ENCODE measurements around the gene SPATA19.

DNA sequence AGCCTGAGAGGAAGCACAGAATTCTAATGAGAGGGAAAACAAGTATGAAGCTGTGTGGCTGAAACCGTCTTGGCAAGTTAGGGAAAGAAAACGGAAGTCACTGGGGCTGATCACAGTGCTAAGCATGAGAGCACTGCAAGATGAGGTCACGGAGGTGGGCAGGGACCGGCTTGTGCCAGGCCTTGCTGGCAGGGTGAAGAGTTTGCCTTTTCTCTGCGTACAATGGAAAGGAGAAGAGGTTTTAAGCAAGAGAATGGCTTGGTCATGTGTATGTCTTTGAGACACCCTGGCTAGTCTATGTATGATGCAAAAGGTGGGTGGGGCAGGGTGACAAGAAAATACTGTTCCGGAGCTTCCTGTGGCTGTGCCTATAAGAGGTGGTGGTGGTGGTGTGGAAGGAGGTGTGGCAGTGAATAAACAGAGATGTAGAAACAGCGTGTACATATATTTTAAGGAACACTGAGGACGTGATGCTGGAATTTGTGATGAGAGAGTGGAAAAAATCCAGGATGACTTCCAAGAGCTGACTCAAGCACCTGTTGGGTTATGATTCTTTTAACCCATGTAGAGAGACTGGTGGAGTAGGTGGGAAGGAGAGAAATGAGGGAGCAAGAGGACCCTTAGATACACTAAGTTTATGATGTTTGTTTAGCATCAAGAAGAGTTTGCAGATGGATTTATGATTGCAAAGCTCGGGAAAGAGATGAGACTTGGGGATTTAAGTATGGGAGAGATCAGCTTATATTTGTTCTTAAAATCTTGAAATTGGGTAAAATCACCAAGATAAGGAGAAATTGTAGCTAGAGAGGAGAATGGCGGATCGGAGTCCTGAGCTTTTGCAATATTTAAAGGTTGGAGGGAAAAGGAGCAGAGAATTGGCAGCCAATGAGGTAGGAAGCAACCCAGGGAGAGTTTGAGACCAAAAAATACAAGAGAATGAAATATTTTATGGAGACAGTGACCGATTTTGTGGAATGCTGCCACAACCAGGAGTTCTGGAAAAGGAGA lies 568.2 kb downstream of the NTM start:
- PRO-cap, 4 experiments: no peak in any of the 4 experiments
- RAMPAGE, long total RNA, 2 experiments: no peak in any of the 2 experiments
- RRBS: no CpG with 5 or more reads among the region's 12 CpGs

GRCh38 chr11:132718959-132719665 lies 813.2 kb downstream of the OPCML start:
- PRO-cap, 4 experiments: no peak in any of the 4 experiments
- RAMPAGE, long total RNA, 2 experiments: no peak in any of the 2 experiments
- RRBS: no CpG with 5 or more reads among the region's 21 CpGs

DNA sequence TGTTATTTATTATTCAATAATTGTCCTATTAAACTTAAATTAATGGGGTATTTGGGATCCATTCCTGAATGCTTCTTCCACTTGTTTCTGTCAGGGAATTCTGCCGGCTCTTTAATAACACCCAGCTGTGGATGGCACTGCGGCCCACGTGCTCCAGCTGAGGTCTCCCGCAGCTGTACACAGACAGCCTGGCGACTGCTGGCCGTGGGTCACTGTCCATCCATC lies 485.0 kb downstream of the OPCML start:
- PRO-cap, 4 experiments: peak in 2 of 4 experiments; most common minus-strand start position 110 of the sequence (in 2)
- RAMPAGE, long total RNA, 2 experiments: no peak in any of the 2 experiments
- RRBS: 10% methylated on average over 2 of the region's 6 CpGs

- PRO-cap, 4 experiments: no peak in any of the 4 experiments
- RAMPAGE, long total RNA, 2 experiments: no peak in any of the 2 experiments
- RRBS: no CpG with 5 or more reads among the region's 11 CpGs
Measured at GRCh38 chr11:133520622-133521205, 11.6 kb downstream of the OPCML start.

GRCh38 chr11:133845234-133845852 lies at the start of gene SPATA19:
Gene SPATA19 (minus strand): TSS chr11:133845513.
- PRO-cap, 4 experiments: no peak in any of the 4 experiments
- RAMPAGE, long total RNA, 2 experiments: no peak in any of the 2 experiments
- RRBS: no CpG with 5 or more reads among the region's 6 CpGs

DNA sequence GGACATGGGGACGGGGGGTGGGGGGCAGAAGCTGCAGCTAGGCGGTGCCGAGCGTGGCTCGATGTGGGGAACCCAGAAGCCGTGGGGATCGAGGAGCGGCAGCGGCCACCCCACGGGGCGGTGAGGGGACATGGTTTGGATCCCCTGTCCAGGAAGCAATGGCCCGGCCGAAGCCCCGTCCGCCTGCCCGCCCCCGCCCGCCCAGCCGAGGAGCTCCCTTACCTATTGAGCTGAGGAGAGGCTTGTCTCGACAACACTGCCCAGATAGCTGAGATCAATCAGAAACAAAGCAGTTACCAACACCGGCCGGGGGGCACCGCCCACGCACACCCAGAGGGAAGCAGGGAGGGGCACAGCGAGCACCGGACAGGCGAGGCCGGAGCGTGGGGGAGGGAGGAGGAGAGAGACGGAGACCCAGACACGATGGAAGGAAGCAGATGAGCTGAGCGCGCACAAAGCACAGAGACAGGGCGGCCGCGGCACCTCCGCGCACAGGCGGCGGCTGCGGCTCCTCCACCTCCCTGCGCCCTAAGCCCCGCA lies 38.7 kb downstream of the IGSF9B start:
- PRO-cap, 4 experiments: no peak in any of the 4 experiments
- RAMPAGE, long total RNA, 2 experiments: no peak in any of the 2 experiments
- RRBS: 24% methylated on average over 5 of the region's 43 CpGs

- PRO-cap, 4 experiments: no peak in any of the 4 experiments
- RAMPAGE, long total RNA, 2 experiments: no peak in any of the 2 experiments
- RRBS: no CpG with 5 or more reads among the region's 7 CpGs
Measured at GRCh38 chr11:133928512-133928969, 28.2 kb downstream of the IGSF9B start.

DNA sequence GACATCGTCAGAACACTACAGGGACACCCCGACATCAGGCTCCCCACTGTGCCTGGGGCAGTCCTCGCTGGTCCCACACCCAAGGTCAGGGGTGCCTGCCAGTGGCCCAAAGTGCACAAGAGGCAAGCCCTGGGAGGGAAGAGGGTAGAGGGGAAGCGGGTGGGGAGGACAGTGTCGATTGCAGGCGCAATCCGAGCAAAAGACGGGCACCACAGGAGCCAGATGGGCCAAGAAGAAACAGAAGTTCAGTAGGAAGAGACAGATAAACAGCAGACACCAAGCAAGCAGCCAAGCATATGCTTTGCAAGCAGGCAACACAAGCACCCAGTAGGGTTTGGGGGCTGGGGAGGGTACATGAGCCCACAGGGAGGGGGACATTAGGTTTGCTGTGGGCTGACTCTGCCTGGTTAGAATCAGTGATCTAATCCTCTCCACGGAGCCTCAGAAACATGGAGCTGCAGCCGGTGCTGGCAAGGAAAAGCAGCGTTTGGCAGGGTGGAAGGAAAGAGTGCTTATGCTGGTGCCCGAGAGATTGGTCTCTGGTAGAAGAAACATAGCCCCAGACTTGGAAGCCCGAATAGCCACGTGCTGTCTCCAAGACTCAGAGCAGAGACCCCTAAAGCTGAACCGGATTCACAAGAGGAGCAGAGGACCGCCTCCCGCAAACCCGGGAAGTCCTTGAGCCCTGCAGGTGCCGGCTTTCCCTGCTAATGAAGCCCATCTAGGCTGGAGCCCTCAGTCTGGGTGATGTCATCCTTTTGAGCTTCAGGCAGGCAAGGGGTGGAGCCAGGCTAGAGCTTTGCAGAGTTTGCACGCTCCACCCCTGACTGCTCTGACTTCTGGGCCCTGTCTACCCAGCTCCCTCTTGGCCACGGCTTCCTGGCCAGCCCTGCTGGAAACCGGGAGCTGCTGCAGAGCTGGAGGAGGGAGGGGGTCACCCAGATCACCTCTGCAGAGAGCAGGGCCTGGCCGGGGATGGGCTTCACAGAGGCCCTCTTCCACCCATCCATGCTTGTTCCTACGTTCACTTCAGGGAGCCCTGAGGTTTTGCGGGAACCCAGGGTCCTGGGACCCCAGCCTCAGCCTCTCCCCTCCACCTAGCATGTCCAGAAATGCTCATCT lies 35.1 kb upstream of the JAM3 start:
- PRO-cap, 4 experiments: peak in 4 of 4 experiments; most common plus-strand start position 826 of the sequence (in 2); most common minus-strand start position 733 of the sequence (in 2)
- RAMPAGE, long total RNA, 2 experiments: no peak in any of the 2 experiments
- RRBS: no CpG with 5 or more reads among the region's 25 CpGs

DNA sequence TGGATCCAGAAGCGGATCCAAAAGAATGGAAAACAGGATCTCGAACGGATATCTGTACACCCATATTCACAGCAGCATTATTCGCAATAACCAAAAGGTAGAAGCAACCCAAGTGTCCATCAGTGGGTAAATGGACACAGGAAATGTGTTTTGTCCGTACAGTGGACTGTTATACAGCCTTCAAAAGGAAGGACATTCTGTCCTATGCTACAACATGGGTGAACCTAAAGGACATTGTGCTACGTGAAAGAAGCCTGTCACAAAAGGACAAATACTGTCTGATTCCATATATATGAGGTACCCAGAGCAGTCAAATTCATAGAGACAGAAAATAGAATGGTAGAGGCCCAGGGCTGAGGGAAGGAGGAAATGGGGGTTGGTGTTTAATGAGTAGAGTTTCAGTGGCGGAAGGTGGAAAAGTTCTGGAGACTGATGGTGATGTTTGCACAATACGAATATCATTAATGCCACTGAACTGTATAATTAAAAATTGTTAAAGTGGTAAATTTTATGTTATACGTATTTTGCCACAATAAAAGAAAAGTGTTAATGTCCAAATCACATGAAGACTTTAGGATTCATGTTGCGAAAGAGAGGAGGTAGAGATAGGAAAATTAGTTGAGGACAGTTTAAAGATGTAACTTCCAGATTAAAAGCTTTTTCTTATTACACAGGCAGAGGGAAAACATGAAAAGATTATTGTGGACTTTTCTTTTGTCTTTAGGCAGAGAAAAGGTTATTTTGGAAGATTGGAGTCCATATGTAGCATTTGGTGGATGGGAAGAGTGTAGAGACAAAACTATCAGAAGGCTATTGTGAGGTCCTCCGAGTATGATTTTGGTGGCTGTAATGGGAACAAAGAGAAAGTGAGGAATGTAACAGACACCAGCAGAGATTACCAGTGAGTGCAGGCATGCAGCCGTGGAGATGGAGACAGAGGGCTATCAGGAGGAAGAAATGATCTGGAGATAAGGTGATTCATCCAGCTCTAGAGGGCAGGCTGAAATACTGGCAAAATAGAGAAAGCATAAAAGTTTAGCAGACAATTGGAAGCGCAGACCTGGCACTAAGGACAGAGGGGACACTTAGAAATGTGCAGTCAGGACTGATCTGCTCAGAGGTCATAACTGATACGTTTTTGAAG lies 12.4 kb downstream of the VPS26B start:
- PRO-cap, 4 experiments: no peak in any of the 4 experiments
- RAMPAGE, long total RNA, 2 experiments: no peak in any of the 2 experiments
- RRBS: no CpG with 5 or more reads among the region's 14 CpGs

- PRO-cap, 4 experiments: no peak in any of the 4 experiments
- RAMPAGE, long total RNA, 2 experiments: no peak in any of the 2 experiments
- RRBS: no CpG with 5 or more reads among the region's 10 CpGs
Measured at GRCh38 chr11:134237594-134238016, 13.1 kb downstream of the VPS26B start.

- PRO-cap, 4 experiments: no peak in any of the 4 experiments
- RAMPAGE, long total RNA, 2 experiments: no peak in any of the 2 experiments
- RRBS: no CpG with 5 or more reads among the region's 14 CpGs
Measured at GRCh38 chr11:134407259-134408022, 4.6 kb downstream of the B3GAT1 start.

GRCh38 chr11:134583988-134584333 lies 171.9 kb upstream of the B3GAT1 start:
- PRO-cap, 4 experiments: no peak in any of the 4 experiments
- RAMPAGE, long total RNA, 2 experiments: no peak in any of the 2 experiments
- RRBS: no CpG with 5 or more reads among the region's 13 CpGs

DNA sequence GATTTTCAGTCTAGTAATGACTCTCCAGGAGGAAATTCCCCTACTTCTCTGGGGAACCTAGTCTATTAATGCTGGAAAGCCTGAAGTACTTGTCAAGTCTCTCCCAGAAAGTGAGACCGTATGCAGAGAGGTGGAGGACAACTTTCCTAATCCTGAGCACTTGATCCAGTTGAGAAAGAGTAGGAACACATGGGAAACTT lies 588.1 kb upstream of the B3GAT1 start:
- PRO-cap, 4 experiments: no peak in any of the 4 experiments
- RAMPAGE, long total RNA, 2 experiments: no peak in any of the 2 experiments
- RRBS: no CpG with 5 or more reads among the region's 1 CpG

Data from uterus (tissue), 7 donors.